Jejunum (tissue), 1 donor: Measurements from ENCODE around the gene AQP1.

DNA sequence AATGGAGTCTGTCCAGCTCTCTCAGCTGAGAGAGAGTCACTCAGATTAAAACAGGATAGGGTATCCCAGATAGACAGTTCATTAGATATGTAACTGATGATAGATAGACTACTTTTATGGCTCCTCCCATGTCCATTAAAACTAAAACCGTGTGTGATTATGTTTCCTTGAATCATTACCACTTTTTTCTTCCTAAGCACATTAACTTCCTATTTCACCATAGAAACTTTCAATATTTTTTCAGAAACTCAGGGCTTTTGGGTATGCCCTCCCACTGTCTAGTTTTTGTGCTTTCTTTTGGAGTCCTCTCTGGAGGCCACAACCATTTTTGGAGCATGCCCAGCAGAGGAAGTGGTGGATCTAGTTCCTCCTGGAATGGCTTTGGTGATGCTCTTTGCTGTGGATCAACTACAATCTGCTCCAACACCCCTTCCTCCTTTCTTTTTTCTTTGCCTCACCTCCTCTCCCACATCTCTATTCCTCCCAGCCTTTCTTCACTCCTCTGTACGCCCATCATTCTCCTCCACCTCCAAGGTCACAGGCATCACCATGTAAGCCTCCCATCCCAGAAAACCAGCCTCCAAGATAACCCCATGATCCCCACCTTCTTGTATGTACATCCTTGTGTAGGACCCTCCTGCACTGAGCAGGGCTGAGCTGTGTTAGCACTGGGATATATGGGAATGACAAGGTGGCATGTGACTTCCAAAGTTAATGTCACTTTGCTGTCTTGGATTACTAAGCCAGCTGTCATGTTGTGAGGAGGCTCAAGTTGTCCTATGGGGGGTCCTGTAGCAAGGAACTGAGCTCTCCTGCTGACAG, 82.9 kb downstream of the PRR15 start:
- PRO-cap, result no peak

GRCh38 chr7:29795787-29796121, 10.6 kb upstream of the WIPF3 start:
- PRO-cap, result no peak

DNA sequence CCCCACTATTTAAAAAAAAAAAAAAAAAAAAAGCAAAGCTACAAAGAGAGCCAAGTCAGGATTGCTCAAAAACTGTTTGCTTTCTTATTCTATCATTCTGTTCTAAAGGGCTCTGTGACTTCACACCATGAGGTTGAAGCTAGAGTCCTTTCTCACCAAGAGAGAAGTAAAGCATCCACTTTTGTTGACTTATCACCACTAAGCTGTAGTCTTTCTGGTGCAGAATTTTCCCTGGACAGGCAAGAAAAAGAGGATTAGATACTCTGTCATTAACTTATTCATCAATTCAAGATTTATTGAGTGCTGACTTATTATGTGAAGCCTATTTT, 10.2 kb upstream of the WIPF3 start:
- PRO-cap, result no peak

DNA sequence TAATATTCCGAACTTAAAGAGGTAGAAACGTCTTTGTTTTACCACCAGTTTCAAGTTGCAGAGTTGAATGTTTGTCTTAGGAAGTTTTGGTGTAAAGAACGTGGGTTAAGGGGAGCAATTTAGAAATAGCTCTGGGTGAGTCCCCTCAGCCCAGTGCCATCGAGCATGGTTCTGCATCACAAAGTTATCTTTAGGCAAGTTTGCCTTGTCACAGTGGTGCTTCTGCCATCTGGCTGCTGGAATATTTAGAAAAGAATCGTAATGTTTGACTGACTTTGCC, 2.8 kb downstream of the WIPF3 start:
- PRO-cap, result no peak

DNA sequence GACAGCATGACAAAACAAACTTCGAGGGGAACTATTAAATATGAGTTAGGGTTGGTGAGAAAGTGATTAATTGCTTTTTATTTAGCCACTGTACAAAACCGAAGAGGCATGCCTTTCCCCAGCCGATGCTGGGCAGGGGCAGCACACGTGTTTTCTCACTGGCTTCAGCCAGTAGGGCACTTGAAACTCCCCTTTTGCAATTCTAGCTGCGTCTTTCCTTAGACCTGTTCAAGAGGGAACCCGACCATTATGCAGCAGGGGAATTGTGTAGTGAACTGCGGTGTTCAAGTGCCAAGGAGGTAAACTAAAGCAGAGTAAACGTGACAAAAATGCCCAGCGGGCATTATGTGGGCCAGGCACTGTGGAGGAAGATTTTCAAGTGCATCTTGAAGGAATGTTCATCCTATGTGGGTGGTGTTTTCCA, 3.2 kb downstream of the WIPF3 start:
- PRO-cap, result no peak

DNA sequence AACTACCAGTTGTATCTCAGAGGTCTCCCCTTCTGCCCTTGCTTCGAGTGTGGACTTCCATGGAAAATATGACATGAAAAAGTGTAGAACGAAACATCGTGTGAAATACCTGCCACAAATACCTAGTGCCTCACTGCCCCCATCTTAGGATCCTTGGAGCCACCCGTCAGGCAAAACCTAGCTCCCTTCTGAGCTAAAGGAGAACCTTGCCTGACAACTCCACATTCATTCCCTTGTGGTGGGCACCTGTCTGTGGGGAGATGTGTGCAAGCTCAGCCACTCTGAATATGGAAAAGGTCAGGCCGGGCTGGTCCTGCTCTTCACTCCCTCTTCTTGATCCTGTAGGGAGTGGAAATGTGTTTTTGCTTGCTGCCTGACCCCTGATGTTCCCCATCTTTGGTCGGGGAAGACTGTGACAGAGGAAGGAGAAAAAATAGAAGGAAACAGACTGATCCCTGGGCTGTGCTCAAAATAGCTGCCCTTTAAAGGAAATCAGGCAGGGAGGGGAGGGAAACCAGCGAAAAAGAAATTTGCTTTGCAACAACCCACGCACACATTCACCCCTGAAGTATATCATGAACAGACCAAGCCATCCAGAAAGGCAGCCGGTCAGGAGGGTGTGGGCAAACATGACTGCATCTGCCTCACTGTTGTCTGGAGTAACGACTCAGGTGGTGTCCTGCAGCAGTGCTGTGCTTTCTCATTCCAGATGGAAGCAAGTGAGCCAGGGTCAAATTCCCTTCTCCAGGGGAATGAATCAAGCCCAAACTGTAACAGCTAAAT, 74.0 kb downstream of the SCRN1 start:
- PRO-cap, result no peak

DNA sequence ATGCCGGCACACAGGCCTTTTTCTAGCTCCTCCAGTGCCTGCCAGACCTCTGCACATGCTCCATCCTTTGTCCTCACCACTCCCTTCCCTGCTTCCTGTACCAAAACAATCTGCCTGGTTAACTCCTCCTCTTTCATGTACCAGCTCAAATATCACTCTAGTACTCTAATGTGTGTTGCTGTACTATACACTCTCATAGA, 19.4 kb downstream of the SCRN1 start:
- PRO-cap, result no peak

DNA sequence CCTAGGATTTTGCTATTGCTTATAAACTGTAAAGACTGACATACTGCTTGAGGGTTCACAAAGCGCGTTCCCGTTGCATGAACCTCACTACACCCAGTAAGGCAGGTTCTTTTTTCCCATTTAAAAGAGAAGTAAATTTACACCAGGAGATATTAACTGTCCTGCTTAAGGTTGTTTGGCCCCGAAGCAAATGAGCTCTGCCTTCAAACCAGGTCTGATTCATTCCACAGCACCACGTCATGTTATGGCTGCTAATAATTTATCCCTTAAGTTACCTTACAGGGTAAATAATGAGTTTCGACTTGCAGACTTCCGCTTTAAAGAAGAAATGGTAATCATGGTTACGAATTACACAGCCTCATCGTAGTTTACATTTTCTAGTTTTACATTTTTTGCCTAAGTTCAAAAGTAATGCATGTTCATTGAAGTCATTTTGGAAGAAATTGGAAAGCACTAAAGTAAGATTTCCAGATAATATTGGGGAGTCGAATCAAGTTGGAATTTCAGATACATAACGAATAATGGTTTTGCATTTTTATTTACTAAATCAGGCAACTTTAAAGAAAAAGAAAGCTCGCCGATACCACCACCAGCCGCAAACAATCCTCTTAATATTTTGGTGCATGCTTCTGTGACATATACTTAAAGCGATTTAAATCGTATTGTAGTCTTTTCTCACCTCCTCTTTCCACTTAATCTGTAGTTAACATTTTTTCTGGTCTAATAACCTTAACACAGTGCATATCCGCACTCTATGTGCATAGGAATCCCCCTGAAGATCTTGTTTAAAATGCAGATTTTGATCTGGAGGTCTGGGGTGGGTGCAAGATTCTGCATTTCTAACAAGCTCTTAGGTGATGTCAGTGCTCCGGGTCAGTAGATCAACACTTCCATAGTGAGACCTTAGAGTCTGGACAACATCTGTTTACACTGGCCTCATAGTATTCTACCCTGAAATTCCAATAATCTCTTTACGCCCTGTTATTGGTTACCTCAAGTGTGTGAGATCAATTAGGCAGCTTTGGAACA, 808 bp upstream of the PLEKHA8 start:
- PRO-cap, result unidirectional peak, minus-strand start at position 192 of the sequence

DNA sequence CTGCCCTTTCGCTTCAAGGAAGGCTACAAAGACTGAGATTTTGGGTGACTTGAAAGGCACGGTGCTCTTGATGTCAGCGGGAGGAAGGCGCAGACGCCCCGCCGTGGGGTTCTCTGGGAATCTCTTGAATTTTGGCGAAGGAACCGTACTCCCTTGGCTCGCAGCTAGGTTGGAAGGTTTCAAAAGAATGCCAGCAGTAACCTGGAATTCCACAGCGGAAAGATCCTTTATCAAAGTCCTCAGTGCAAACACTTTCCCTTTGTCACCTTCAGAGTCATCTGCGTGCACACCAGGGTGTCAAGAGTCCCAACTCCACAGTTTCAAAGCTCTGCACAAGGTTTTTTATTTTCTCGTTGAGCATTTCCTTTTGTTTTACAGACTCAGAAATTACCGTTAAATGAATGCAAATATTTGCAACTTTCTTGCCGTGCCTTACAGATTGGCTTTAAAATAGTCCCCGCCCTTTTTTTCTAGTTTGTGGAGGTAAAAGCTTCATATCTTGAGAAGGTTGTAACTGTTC, 864 bp downstream of the PLEKHA8 start:
- PRO-cap, result unidirectional peak, minus-strand start at position 189 of the sequence; unidirectional peak, minus-strand start at position 224 of the sequence

DNA sequence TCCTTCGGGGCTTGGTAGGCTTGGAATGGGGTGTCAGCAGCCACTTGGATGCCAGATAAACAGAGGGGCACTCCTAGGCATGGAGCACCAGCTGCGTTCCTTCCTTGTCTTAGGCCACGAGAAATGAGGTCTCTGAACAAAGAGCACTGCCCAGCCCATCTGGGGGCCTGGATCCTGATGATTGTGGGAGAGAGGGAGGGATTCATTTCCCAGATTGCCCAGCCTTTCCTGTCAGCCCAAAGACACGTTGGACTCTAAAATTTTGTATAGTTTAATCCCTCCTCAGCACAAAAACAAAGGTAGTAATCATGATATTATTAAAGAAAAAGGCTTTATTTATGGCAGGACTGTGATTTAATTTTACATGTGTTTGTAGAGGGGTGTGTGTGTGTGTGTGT, 5.2 kb downstream of the MTURN start:
- PRO-cap, result no peak

GRCh38 chr7:30159480-30160538, 25.0 kb downstream of the MTURN start:
- PRO-cap, result no peak

DNA sequence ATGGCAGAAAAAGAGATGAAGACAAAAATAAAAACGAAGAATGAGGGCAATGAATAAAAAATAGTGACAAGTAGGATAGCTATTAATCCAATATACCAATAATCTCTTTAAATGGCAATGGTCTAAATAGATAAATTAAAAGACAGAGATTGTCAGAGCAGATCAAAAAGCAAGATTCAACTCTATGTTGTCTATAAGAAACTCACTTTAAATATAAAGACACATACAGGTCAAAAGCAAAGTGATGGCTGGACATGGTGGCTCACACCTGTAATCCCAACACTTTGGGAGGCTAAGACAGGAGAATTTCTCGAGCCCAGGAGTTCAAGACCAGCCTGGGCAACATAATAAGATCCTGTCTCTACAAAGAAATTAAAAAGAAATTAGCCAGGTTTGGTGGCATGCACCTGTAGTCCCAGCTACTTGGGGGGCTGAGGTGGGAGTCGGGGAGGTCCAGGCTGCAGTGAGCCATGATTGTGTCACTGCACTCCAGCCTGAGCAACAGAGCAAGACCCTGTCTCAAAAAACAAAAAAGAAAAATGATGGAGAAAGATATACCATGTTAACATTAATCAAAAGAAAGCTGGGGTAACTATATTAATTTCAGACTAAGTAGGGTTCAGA, 67.2 kb upstream of the ZNRF2 start:
- PRO-cap, result no peak

GRCh38 chr7:30285475-30285735, 1.0 kb downstream of the ZNRF2 start:
- PRO-cap, result bidirectional peak, plus-strand start at chr7:30285593, minus-strand start at chr7:30285425

DNA sequence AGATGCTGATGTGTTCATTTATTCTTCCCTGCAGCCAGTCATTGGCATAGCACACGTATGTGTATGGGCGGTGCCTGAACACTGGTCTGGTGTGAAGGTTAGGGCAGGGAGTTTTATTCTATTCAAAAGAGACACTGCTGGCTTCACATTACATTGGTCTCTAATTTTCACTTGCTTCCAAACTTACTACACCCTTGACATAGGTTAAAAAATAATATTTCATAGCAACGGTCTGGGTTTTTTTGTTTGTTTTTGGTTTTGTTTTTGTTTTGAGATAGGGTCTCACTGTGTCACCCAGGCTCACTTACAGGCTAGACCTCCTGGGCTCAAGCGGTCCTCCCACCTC, 57.8 kb downstream of the NOD1 start:
- PRO-cap, result no peak

- PRO-cap, result bidirectional peak, plus-strand start at chr7:30505079, minus-strand start at chr7:30504798
Measured at GRCh38 chr7:30504915-30505436, 347 bp upstream of the GGCT start.

GRCh38 chr7:30621899-30622694, 27.4 kb downstream of the GARS1 start:
- PRO-cap, result no peak

DNA sequence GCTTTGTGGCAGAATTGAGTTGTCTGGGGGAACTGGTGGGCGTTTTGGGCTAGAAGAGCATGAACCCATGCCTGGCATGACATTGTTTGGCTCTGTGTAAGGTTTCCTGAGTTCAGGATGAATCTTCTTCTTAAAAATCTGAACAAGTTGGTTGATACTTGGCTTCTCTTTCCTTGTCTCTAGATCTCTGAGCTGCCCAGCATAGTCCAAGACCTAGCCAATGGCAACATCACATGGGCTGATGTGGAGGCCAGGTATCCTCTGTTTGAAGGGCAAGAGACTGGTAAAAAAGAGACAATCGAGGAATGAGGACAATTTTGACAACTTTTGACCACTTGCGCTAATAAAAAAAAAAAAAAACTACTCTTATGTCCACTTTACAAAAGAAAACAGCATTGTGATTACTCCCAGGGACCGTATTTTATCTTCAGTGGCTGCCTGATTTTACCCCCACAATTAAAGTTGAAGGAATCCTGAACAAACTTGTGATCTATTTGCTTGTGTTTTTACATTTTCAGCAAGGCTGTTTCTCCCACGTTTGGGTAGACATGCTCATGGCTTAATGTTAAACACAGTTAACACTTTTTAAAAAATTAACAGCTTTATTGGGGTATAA, 39.0 kb downstream of the GARS1 start:
- PRO-cap, result no peak

DNA sequence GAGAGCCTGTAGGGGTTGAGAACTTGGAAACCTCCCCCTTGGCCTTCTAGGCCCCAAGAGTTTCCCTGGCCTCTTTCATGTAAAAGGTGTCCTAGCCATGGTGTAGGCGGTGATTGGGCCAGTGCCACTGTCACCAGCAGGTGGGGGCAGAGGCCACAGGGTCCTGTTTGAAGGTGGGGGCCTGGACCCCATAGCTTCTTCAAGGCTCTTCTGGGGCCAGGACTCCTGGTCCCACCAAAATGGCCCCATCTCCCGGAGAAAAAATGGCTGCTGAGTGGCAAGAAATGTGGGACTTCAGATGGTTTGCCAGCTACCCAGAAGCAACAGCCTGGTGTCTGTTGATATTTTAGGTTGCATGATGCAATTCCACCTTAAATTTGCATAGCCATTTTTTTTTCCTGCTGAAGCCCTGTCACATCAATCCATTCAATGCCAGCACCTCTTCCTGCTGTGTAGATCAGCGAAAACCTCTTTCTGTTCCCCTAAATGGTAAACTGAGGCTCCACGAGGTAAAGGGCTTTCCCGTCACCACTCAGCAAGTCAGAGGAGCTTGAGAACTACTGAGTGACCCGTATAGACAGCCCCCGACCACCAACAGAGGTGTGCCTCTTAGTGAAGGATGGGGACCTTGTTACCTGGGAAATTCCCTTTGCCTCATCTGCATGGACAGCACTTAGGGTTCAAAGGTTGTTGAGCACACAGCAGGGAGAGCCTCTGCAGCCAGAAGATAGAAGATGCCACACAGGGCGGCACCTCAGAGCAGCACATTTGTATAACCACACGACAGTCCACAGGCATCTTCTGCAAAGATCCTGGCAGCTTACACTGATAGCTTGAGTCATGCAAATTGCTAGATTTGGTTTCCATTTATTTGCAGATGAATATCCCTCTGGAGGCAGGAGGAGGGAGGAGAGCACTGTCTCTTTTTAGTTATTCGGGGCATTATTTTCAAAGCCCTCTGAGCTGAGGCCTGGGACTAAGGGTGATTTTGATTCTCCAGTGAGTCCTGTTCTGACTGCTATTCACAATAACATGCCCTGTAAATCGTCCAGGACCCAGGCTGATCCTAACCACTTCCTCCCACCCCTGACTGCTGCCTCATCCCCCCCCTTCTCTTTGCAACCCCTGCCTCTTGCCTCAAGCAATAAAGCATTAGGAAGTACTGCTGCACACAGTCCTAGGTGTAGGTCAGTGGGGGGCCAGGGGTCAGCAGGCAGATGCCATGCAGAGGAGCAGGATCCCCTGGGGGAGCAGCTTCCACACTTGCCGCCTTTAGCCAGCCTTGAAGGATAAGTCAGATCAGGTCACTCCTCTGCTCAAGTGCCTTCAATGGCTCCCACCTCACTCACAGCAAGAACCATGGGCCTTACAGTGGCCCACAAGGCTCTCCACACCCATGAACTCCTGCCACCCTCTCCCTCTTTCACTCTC, 24.9 kb upstream of the INMT start:
- PRO-cap, result no peak

DNA sequence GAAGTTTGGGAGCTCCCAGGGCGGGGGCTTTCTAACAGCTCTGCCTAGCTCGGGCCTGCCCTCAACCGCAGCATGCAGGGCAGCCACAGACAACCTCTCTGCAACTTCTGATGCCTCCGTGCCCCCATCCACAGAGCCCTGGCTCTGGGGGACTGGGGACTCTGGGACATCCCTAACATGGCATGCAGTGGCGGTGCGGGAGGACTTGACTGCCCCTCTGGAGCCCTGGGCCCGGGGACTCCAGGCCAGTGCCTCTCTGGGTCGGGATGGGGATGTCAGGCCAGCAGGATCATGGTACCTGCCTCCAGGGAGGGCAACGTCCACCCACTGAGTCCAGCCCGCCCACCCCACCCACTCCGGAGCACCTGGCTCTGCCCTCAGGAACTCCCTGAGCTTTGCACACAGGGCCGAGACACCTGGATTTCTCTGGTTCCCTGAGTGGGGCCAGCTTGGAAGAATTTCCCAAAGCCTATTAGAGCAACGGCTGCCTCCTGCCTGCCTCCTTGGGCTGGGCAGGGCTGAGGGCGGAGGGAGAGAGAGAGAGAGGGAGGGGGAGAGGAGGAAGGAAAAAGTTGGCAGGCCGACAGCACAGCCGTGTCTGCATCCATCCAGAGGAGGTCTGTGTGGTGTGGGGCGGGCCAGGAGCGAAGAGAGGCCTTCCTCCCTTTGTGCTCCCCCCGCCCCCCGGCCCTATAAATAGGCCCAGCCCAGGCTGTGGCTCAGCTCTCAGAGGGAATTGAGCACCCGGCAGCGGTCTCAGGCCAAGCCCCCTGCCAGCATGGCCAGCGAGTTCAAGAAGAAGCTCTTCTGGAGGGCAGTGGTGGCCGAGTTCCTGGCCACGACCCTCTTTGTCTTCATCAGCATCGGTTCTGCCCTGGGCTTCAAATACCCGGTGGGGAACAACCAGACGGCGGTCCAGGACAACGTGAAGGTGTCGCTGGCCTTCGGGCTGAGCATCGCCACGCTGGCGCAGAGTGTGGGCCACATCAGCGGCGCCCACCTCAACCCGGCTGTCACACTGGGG, at the start of gene AQP1:
Gene AQP1 (plus strand): TSS at position 722 of the 1,024 bp plus-strand sequence.
- PRO-cap, result unidirectional peak, plus-strand start at position 722 of the sequence

DNA sequence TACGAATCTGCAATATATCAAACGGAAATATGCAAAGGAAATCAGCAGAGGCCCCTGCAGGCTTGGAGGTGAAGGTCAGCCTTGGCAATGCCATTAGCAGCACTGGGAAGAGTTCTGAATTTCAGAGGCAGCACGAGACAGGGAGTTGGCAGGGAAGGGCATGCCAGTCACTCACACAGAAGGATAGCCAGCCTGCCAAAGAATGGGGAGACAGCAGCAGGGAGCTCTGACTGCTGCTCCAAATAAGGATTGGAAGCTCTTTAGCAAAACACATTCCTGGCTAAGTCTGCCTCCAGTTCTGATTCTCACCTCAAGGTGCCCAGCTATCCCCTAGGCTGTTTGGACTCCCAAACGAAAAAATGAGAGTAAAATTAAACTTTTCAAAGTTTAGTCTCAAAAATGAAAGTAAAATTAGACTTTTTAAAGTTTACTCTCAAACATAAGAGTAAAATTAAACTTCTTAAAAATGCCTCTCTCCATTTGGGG, 188.0 kb downstream of the PDE1C start:
- PRO-cap, result no peak